Thoracic aorta (tissue), 1 donor: ENCODE measurements around the gene SEPTIN12.

- RAMPAGE, long total RNA: no peak
Measured at GRCh38 chr16:4087852-4088489, 28.3 kb downstream of the ADCY9 start.

GRCh38 chr16:4092483-4092877, 23.8 kb downstream of the ADCY9 start:
- RAMPAGE, long total RNA: no peak

GRCh38 chr16:4216298-4216903, 25.5 kb downstream of the SRL start:
- RAMPAGE, long total RNA: no peak

- RAMPAGE, long total RNA: no peak
Measured at GRCh38 chr16:4218132-4218865, 23.6 kb downstream of the SRL start.

- RAMPAGE, long total RNA: no peak
Measured at GRCh38 chr16:4309899-4310413, 5.9 kb upstream of the GLIS2 start.

GRCh38 chr16:4362168-4362455, 9.5 kb upstream of the VASN start:
- RAMPAGE, long total RNA: no peak

DNA sequence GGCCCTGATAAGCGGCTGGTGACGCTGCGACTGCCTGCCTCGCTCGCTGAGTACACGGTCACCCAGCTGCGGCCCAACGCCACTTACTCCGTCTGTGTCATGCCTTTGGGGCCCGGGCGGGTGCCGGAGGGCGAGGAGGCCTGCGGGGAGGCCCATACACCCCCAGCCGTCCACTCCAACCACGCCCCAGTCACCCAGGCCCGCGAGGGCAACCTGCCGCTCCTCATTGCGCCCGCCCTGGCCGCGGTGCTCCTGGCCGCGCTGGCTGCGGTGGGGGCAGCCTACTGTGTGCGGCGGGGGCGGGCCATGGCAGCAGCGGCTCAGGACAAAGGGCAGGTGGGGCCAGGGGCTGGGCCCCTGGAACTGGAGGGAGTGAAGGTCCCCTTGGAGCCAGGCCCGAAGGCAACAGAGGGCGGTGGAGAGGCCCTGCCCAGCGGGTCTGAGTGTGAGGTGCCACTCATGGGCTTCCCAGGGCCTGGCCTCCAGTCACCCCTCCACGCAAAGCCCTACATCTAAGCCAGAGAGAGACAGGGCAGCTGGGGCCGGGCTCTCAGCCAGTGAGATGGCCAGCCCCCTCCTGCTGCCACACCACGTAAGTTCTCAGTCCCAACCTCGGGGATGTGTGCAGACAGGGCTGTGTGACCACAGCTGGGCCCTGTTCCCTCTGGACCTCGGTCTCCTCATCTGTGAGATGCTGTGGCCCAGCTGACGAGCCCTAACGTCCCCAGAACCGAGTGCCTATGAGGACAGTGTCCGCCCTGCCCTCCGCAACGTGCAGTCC, 10.9 kb downstream of the VASN start:
- RAMPAGE, long total RNA: no peak

DNA sequence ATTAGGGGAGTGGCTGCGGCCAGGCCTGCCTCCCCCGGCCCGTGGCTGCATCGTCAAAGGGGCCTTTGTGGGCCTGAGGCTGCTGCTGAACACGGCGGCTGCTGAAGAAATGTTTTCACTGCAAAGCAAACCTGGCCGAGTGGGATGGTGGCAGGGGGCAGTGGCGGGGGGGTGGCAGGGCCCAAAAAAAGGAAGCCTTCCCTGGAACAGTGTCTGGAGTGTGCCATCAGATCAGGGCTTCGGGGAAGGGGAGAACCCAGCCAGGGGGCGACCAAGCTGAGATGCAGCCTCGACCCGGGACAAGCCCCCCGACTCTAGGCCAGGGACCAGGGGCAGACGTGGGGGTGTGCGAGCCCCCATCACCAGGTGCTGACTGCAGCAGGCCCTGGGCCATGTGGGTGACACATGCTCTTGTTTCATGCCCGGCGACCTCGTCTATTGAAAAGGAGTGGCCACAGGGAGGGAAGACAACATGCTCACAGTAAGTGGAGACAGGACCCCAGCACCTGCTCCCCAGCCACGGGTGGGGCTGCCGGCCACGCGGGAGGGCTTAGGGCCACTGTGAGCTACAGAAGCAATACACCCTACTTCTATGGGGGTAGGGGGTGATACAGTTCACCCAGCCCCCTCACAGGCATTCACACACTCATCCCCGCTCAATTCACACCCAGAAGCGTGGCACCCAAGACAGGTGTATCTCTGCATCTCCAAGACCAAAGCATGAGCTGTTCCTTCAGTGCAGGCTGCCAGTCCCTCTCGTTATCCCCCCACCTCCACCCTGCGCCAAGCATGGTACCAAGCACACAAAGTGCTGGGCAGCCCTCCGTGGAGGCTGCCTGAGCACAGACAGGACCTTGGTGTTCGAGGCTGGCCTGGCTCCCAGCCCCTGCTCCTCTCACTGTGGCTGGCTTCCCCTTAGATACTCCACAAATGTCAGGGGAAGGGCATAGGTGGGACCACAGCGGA, 13.4 kb downstream of the VASN start:
- RAMPAGE, long total RNA: no peak

DNA sequence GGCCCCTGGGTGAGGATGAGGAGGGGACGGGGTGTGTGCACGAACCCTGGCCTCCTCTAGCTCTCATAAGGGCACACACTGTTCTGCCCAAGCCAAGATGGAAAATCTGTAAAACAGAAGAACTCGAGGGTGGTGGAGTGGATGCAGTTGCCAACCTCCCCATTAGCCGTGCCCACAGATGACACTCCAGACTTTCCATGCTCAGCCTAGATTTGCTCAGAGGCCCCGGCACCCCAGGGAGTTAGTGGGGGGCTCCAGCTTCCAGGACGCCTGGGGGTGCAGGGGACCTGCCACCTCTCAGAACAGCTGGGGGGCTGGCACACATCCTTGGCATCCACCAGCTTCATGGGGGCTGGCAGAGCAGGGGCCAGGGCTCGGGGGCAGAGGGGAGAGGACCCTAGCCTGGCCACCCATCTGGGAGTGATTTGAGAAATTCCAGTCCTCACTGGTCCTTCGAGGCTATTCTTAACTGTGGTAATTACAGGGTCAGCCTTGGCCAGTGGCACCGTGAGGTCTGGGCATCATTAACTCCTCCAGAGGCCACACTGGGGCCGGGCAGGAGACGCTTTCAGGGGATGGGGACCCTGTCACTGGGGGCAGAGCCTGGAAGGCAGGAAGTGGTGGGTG, 14.2 kb downstream of the VASN start:
- RAMPAGE, long total RNA: no peak

DNA sequence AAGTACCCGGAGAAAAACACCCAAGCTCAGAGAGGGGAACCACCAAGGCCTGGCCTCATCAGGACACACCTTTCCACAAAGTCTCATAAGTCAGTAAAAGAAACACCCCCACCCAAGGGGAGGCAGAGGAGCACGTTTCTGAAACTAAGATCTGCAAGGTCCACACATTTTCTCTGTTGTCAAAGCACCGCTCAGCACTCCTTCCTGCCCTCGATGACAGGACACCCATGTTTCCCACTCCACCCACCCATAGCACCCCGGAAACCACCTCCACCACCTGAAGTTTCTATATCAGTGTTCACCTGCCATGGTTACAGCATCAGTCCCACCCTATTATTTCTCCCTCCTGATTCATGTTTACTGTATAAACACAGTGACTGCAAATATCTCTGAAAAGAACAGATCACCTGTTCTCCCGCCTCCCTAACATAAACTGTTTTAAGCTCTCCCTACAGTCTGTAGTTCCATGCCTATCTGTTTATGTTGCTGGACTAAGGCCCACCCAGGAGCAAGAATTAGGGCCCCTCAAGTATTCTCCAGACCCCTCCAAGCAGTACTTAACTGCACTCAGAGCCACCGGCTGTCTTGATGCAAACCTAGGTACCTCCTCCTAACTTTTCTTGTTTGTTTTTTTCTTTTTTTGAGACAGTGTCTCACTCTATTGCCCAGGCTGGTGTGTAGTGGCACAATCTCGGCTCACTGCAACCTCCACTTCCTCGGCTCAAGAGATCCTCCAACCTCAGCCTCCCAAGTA, 2.0 kb downstream of the CORO7 start:
- RAMPAGE, long total RNA: no peak

- RAMPAGE, long total RNA: no peak
Measured at GRCh38 chr16:4501259-4501578, 25.0 kb downstream of the HMOX2 start.

DNA sequence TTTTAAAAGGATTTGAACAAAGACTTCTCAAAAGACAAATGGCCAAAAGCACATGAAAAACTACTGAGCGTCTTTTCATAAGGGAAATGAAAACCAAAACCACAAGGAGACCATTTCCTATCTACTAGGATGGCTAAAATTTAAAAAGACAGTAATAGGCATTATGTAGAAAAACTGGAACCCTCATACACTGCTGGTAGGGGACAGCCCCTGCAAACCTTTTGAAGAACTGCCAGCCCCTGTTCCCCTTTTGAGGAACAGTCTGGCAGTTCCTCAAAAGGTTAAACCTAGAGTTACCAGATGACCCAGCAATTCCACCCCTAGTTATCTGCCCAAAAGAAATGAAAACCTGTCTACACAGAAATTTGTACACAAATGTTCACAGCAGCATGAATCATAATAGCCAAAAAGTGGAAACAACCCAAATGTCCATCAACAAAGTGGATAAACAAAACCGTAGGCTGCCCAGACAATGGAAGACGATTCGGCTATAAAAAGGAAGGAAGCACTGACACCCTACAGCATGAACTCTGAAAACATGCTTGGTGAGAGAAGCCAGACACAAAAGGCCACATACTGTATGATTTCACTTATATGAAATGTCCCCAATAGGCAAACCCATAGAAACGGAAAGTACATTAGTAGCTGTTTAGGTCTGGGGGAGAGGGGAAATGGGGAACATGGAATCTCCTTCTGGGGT, 22.8 kb downstream of the CDIP1 start:
- RAMPAGE, long total RNA: no peak

- RAMPAGE, long total RNA: no peak
Measured at GRCh38 chr16:4521807-4522879, 16.4 kb downstream of the CDIP1 start.

- RAMPAGE, long total RNA: no peak
Measured at GRCh38 chr16:4664499-4665629, 28.5 kb upstream of the NUDT16L1 start.

- RAMPAGE, long total RNA: no peak
Measured at GRCh38 chr16:4765428-4766084, 1.4 kb downstream of the ZNF500 start.

GRCh38 chr16:4788016-4788687, at the start of gene SEPTIN12:
SEPTIN12 (minus strand) TSS chr16:4788345.
- RAMPAGE, long total RNA: no peak

- RAMPAGE, long total RNA: no peak
Measured at GRCh38 chr16:4858253-4859393, 11.3 kb downstream of the UBN1 start.

GRCh38 chr16:4859639-4860225, 12.5 kb downstream of the UBN1 start:
- RAMPAGE, long total RNA: no peak

DNA sequence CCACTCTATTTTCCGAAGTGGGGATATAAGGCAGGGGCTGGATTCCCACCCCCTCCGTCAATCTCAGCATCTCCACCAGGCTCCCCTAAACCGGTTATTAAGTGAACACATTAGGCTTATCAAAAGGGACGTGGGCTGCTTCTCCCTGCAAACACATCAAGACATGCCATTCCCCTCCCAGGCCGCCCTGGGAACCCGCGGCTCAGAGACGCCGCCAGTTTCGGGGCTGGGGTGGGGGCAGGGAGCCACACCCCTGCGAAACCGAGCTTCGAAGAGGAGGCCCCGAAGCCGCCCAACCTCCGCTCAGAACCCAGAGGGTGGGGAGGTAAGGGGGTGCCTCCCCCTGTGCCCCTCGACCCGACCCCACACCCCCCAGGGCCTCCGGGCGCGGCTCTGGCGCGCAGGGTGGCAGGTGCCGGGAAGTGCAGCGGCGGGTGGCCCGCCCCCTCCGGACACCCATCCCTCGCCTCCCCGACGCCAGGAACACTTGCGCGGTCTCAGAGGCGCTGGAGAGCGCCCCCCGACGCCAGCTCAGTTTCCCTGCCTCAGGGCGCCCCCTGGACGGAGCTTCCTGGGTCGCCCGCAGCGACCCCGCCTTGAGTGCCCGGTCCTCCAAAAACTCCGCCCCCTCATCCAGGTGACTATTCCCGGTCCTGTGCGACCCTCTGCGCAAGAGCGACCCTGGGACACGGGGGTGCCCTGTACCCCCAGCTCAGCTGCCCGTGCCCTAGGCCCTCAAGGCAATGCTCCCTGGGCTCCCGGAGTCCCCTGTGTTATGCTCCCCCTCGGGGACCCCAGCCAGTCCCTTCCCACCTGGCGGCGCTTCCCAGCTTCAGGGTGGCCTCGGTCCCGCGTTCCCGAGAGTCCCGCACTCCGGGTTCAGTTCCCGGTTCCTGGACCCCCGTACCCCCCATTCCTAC, 704 bp downstream of the PPL start:
- RAMPAGE, long total RNA: no peak

- RAMPAGE, long total RNA: no peak
Measured at GRCh38 chr16:5080657-5081558, 9.3 kb downstream of the ALG1 start.